Ascending aorta (tissue), 1 donor: ENCODE measurements around the genes ALOX12B and AURKB.

DNA sequence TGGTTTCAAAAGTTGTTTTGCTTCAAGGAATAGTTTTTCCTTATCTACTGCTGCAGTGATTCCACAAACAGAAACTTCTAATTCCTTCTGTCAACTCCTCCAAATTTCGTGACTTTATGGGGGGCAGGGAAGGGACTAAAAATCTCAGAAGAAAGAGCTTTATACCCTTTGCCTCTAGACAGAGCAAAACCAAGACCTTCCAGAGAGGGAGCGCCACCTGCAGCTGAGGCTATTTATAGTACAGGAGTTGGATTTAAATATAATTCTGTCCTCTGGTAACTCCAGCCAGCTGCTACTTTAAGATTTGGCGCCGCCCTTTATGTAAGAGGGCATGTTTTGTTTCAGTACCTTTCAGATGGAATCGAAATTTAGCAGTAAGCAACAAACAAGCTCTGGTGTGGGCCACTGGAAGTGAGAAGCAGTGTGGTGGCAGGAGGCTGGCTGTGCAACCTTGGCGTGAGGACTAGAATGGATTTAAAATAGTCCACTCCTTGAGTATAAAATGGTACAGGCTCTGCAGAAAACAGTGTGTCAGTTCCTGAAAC lies 5.3 kb upstream of the GUCY2D start:
- PRO-cap: no peak

- PRO-cap: no peak
These were observed at the start of gene ALOX12B for GRCh38 chr17:8087298-8087977. TSS of gene ALOX12B (minus strand) at chr17:8087716.

DNA sequence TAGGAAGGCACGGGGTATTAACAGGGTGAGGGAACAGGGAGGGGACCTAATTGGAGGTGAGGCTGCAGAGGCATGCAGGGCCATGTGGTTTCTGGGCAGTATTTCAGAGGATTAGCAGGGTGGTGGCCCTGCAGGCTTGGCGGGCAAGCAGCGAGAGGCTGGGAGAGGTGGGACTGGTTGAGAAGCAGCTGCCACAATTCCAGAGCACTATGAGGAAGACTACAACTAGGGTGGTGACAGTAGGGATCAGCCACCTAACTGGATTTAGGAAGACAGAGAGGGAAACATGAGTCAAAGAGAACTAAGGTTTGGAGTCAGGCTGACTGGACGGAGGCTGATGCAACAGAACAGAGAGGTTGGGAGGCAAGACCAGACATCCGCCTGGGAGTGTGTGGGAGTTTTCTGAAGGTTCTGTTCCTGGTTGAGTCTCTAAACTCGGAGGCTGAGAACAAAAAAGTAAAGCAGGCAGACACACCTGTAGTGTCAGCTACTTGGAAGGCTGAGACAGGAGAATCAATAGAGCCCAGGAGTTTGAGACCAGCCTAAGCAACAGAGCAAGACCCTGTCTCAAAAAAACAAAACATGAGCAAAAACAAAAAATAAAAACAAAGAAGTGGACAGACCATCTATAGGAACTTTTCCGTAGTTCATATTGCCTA lies 12.2 kb downstream of the ALOXE3 start:
- PRO-cap: no peak

DNA sequence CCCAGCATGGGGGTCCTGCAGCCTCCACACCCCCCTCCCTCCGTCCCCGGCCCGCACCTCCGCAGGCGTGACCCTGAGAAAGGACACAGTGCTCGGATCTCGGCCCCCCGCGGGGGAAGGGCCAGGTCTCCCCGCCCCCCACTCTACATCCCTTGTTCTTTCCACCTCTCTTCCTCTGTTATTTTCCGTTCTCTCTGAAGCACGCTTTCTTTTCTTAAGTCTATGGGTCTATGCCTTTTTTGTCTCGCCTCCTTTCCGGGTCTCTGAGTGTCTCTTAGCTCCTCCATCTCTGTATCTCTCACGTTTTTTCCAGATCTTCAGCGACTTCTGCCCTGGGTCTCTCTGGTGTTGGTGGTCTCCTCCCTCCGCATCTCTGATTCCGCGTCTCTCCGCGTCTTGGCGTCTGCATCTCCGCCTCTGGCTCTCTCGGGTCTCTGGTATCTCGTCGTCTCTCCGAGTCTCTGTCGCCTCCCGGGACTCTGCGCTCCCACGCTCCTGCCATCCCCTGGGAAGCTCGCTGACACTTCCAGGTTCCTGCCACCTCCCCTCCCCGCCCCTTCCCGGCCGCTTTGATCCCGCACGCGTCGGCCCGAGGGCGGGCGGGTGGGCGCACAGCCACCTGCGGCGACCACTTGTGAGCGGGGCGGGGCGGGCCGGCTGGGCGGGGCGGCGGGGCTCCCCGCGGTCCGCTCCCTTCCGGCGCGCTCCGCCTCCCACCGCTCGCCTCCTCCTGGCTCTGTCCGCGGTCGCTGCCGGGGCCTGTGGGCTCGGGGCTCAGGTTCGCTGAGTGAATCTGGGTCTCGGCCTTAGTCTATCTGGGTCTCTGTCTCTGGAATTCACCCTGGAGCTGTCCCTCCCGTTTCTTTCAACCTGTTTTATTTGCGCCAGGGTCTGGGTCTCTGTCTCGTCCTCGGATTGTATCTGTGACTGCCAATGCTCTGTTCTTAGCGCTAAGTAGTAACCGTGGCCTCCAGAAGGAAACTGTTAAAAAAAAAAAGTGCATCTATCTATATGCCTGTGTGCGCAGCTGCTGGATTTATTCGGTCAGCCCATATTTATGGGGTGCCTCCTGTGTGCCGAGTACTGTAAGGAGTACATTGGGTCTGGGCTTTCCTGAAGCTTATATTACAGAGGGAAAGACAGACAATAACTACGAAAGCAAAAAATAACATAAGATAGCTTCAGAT lies 2.5 kb upstream of the HES7 start:
- PRO-cap: bidirectional peak, plus-strand start at position 723 of the sequence, minus-strand start at position 506 of the sequence

DNA sequence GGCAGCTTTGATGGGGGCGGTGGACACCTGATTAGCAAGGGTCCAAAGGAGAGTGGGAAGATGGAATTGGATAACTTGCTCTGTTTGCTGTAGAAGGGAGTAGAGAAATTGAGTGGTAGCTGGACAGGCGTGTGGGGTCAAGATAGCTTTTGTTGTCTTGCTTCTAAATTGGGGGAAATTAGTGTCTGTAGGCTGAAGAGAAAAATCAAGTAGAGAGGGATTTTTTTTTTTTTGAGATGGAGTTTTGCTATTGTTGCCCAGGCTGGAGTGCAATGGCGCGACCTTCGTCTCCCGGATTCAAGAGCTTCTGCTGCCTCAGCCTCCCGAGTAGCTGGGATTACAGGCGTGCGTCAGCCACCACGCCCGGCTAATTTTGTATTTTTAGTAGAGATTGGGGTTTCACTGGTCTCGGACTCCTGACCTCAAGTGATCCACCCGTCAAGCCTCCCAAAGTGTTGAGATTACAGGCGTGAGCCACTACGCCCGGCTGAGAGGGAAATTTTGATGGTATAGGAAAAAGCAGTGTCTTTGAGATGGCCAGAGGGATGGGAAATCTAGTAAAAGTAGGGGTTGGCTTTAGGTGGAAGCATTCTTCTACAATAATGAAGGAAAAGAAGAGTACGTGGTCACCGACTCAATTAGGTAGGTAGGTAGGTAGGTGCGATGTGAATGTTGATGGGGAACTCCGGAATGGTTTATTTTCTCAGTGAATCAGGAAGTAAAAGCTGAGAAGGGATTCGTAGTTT lies 14.1 kb upstream of the HES7 start:
- PRO-cap: unidirectional peak, minus-strand start at position 309 of the sequence

- PRO-cap: bidirectional peak, plus-strand start at chr17:8151318, minus-strand start at chr17:8151176
These were observed 1.4 kb downstream of the PER1 start for GRCh38 chr17:8150815-8151245.

DNA sequence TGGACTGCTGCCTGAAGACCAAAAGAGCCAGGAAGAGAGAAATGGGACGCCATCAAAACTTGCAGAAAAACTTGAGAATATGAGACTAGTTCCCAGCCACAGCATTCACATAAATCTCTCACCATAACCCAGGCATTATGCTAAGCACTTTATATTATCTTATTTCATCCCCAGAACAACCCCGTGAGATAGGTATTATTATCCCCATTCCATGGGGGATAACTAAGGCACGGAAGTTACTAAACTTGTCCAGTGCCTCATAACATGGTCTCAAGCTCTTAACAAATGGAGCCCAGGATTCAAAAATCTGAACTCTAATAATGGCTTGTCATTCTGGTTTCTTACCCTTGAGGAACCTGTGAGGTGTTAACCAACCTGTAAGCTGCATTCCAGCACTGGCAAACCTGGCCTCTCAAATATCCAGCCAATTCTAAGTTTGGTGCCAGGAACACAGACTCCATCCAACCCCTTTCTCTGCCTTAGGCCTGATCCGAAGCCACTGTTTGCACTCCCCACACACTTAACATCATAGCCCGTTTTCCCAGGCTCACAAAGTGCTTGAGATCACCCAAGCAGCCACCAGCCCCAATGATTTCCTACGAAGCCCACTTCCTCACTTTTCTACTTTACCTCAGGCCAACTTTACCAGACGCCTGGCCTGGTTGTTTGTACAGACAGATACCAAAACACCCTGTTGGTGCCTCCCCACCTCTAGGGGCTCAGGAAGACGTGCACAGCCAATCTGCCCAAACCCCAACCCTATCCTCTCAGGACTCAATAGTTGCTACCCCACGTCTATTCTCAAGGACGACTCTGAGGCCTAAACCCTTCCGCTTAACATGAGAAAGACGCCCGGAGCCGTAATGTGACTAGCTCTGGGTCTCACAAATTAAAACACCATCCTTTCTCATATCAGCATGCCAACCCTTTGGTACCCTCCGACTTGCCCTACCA lies 3.0 kb upstream of the PER1 start:
- PRO-cap: unidirectional peak, plus-strand start at position 427 of the sequence

GRCh38 chr17:8155920-8155994 lies 3.6 kb upstream of the PER1 start:
- PRO-cap: no peak

DNA sequence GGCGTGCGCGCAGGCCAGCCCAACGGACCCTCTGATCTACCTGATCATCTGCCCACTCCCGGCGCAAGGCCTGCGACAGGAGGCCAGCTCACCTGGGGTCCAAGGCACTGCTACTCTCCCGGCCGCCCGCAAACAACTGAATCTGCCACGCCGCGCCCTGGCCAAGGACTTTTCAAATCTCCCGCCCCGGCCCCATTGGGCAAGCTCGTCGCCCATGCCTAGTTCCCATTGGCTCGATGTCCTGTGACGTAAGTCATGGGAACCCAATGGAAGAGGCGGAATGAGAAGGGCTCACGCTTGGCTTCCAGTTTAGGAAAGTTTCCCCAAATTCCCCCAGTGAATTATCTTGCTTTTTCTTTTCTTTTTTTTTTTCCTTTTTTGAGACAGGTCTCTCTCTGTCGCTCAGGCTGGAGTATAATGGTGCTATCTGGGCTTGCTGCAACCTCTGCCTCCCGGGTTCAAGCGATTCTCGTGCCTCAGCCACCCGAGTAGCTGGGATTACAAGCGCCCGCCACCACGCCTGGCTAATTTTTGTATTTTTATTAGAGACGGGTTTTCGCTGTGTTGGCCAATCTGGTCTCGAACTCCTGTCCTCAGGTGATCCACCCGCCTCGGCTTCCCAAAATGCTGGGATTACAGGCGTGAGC lies at the start of gene AURKB:
AURKB (minus strand) TSS at position 138 of the 647 bp plus-strand sequence.
- PRO-cap: unidirectional peak, plus-strand start at position 266 of the sequence

DNA sequence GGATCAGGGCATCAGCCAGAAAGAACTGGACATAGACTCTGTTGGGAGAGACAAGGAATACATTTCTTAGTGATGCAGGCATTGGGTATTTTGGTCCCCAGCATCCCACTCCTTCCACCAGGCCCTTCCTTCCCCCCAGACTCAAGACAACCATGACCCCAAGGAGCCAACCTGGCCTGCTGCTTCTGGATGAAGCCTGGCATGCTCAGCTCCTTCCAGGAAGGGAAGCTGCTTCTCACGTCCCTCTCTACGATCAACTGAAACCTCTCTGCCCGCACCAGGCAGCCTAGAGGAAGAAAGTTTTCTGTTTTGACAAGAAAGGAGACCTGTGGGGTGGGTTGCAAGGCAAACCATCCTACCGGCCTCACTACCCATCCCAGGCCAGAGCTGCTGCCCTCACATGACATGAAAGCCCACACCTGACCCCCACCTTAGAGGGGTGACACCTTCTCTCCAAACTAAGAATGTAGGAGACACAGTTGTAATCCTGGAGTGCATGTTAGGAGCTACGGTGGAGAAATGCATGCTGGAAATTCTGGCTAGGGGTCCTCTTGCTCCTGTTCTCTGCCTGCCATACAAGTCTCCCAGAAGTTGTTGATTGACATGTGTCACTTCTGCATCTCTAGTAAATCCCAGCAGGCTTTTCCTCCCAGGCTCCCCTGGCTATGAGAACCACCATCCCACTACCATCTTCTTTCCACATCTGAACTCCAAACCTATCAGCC lies 15.5 kb downstream of the CTC1 start:
- PRO-cap: no peak

GRCh38 chr17:8289668-8290248 lies 1.3 kb downstream of the RANGRF start:
- PRO-cap: no peak

GRCh38 chr17:8311121-8311905 lies 1.3 kb downstream of the ARHGEF15 start:
- PRO-cap: no peak

GRCh38 chr17:8326299-8327636 lies 12.9 kb upstream of the ODF4 start:
- PRO-cap: no peak

GRCh38 chr17:8426083-8426579 lies 9.6 kb upstream of the NDEL1 start:
- PRO-cap: no peak

GRCh38 chr17:8628012-8628515 lies 2.5 kb downstream of the MYH10 start:
- PRO-cap: bidirectional peak, plus-strand start at chr17:8628445, minus-strand start at chr17:8628302

DNA sequence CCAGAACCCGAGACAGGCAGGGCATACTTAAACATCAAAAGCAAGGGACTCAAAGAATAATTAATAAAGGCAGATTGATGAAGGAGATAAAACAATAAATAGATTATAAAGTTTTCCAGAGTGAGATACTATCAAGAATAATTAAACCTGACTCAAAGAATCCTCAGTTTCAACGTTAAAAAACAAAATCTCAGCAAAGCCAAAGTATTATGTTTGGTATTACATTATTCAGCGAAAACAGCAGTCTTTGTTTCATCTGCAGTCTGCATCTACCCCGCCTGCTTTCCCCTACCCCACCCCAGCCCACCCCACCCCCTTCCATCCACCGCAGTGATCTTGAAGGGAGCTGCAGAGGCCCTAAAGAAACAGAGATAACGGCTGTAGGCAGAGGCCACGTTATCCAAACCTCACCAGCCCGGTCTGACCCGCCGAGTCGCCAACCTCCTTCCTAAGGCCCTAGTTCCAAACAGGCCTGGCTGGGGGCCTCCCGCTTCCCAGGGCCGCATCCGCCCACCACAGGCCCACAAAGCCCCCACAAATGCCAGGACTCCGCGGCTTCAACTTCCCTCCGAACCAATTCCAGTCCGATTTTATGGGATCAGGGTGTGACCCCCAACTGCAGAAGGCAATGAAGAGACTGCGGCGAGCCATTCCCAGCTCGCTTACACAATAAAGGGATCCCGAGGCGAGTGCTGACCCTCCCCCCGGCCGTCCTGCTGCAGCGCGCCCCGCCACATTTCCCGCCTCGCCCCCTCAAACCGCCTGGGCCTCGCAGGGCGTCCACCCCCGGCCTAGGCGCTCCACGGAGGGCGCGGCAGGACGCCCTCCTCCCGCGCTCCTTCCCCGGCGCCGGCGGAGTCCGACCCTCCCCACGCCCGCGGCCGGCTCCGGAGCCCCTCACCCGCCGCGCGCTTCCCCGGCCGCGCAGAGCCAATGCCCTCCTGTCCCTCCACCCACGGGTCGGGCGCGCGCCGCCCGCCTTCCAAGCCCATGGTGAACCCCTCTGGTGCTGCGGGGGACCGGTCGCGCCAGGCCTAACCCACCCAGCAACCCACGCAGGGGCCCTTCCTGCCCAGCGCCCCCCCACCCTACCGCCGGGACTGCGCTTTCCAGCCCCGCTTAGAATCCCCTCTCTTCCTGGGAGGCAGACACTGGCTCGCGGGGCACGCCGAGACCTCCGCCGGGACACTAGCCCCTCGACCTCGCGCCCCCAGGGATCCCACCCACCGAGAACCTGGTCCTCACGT lies 1.1 kb downstream of the MYH10 start:
- PRO-cap: unidirectional peak, plus-strand start at position 321 of the sequence; unidirectional peak, plus-strand start at position 360 of the sequence

- PRO-cap: no peak
These were observed 38.3 kb downstream of the PIK3R5 start for GRCh38 chr17:8927210-8927563.

DNA sequence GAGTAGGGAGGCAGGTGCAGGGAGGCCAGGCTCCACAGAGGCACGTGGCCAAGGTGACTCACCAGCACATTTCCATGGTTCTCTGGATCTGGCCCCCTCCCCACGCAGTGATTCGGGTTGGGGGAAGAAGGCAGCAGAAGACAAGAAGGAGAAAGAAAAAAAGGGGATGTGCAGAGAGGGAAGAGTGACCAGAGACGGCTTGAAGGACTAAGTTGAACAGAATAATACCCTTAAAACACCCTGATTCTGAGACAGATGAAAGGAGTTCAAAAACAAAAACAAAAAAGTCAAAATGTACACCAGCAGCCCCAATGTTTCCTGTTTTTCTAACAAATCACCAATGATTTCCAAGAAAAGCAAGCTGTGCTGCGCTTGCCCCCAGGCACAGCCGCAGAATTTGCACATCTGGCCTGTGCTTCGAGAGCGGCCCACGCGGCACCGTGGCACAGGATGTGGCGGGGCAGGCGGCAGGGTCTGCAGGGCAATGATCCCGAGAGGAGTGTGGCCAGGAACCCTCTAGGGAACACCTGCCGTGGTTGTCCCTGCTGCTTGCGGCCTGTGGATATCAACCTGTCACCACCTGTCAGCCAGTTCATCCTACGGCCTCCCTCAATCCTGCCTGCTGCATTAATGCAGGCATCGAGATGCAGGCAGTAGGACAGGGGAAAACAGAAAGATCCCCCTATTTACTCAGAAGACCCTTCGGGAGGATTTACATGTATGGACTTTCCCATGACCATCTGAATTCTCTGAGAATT lies 24.1 kb downstream of the PIK3R5 start:
- PRO-cap: no peak

DNA sequence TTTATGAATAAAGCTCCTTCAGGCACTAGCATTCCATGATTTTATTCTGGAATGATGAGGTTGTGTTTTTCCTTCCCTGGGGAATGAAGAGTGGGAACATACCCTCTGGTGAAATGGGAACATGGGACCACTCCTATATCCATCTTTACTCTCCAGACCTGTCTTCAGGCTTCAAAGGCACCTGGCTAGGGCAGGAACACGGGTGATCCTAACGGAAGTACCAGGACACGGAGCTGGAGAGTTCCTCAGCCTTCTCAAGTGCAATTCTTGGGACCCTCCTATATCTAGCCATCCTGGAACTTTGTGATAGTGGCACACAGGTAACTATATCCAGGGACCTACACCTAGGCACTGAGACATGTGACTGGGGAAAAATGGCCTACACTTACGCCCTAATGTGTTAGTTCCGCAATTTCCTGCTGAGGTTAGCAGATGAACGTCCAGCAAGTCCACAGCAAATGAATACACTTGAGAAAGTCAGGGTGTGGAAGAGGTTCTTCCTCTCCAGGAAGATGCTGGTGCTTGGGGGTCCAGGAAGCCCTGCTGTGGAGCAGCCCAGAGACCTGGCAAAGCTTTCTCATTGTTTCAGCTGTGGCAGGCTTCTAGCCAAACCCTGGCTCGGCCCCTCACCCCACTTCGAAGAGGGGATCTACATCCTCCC lies 20.9 kb downstream of the PIK3R5 start:
- PRO-cap: no peak

DNA sequence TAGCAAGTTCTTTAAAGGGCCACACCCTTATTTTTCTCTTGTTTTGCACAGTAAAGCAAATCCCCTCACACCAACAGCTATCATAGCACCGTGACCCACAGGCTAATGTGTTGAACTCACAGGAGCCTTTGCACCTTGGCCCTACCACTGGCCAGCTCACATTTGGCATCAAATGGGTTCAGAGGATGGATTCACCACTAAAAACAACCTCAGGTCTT lies 12.2 kb downstream of the PIK3R5 start:
- PRO-cap: no peak